ENCODE data around the genes ZNF469 and TRAPPC2L.

GRCh38 chr16:87851243-87852104 lies 17.8 kb downstream of the SLC7A5 start:
- RRBS: 95% methylated on average over 10 of the region's 35 CpGs

GRCh38 chr16:88012988-88013656 lies 61.9 kb downstream of the BANP start:
- RRBS: no CpG with 5 or more reads among the region's 19 CpGs

DNA sequence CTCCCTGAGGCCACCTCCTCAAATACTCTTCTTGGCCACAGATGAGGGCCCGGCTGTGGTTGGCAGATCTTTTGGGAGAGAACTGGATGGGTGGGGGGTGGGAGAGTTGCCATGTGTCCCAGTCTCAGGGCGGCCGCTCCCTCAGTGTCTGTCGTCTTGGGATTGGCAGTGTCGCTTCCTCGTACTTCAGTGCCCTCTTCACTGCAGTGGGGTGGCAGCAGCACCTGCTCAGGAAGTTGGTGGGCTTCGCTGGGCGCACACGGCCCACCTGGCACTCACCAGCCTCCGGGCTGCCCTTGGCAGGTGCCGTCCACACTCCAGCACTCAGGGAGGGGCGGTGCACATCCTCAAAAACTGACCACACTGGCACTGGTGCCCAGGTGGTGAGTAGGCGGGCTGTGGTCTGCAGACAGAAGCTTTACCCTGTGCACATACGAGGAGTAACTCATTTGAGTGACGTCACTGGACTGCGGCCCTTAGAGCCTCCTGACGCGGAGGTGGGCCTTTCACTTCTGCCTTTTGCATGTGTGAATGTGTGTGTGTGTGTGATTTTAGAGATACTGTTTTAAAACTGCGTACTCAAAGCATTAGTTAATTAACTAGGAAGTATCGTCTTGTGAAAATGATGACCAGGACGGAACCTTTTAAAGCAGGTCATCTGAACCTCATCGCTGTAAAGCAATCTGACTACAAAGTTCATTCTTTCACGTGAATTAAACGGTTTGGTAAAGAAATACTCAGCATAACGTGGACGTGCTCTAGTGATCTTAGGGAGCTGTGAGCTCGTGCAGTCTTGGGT lies 94.7 kb downstream of the BANP start:
- RRBS: no CpG with 5 or more reads among the region's 27 CpGs

- RRBS: no CpG with 5 or more reads among the region's 35 CpGs
Measured at GRCh38 chr16:88184525-88185091, 198.2 kb upstream of the ZNF469 start.

GRCh38 chr16:88303893-88304697 lies 78.7 kb upstream of the ZNF469 start:
- RRBS: no CpG with 5 or more reads among the region's 16 CpGs

- RRBS: 27% methylated on average over 21 of the region's 59 CpGs
Measured at GRCh38 chr16:88382726-88383271, at the start of gene ZNF469. Gene ZNF469 (plus strand): TSS chr16:88382959.

- RRBS: no CpG with 5 or more reads among the region's 16 CpGs
Measured at GRCh38 chr16:88467315-88467776, 14.3 kb downstream of the ZFPM1 start.

GRCh38 chr16:88536722-88537270 lies 33.4 kb upstream of the ZC3H18 start:
- RRBS: no CpG with 5 or more reads among the region's 14 CpGs

GRCh38 chr16:88599652-88600613 lies 29.7 kb downstream of the ZC3H18 start:
- RRBS: no CpG with 5 or more reads among the region's 33 CpGs

GRCh38 chr16:88656143-88656698 lies 5.4 kb upstream of the CYBA start:
- RRBS: no CpG with 5 or more reads among the region's 29 CpGs

- RRBS: 5% methylated on average over 7 of the region's 30 CpGs
Measured at GRCh38 chr16:88662180-88662682, 660 bp downstream of the MVD start.

- RRBS: 95% methylated on average over 14 of the region's 48 CpGs
Measured at GRCh38 chr16:88697127-88697838, 8.9 kb downstream of the RNF166 start.

GRCh38 chr16:88737375-88737900 lies 31.1 kb downstream of the CTU2 start:
- RRBS: 3% methylated on average over 14 of the region's 36 CpGs

DNA sequence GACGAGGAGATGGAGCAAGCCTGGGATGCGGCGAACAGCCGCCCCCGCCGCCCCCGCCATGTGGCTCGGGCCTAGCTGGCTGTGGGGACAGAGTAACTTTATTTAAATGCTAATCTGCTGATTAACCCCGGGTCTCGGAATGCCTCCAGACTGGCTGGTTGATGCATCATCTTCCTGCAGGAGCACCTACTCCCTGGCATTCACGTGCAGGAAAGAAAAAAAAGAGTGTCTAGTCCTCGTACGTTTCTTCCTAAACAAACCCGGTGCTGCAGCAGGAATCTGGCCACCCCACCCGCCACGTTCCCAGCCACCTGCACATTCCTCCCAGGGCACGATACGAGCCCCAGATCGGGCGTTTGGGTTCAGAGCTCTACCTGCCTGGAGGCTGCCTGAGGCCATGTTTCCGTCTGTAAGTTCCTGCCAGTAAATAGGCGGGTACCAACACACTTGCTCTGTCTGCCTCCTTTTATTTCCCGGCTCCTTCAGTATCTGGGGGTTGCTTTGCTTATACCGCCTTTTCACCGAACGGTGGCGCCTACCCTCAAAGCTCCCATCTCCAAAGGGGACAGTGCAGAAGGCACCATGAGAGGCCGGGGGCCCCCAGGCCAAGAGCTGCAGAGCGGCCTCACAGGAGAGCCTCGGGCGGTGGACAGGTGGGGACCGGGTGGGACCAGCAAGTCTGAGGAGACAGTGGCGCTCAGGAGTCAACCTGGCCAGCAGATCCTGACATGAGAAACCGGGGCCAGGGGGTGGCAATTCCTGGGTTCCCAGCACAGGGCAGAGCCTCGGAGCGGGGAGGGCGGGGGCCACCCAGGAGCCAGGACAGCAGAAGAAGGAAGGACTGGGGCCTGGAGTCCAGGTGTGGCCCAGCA lies 29.6 kb downstream of the PIEZO1 start:
- RRBS: 97% methylated on average over 7 of the region's 37 CpGs

DNA sequence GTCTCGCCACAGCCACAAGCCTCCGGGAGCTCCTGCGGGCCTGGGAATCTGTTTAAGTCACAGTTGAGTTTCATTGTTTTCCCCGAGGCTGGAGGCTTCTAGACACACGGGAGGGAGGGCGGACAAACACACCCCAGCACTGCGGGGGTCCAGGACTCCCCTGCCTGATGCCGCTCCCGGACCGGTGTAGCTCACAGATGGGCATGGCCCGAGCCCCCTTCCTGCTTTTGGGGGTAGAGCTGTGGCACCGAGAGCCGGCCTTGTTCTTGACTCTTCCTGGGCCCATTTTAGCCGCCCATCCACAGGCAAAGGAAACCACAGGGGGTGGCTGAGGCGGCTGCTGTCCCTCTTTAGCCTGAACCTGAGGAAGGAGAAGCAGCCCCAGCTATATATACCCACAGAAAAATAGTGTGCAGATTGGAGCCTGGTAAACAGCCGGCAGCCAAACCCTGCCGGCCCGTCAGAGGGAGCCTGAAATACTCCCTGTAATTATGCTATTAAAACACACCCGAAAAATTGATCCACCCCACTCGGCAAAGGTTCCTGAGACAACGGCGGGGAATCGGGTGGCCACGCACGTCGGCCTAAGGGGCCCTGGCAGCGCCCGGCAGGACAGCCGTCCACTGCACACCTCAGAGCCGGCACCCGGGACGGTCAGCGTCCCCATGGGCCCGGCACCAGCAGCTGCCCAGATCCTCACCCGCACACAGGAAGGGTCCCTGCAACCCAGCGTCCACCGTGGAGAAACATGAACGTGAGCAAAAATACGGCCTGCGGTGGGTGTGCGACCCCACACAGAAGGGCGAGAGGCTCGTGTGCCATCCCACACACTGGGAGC lies 6.8 kb downstream of the PIEZO1 start:
- RRBS: 85% methylated on average over 4 of the region's 43 CpGs

DNA sequence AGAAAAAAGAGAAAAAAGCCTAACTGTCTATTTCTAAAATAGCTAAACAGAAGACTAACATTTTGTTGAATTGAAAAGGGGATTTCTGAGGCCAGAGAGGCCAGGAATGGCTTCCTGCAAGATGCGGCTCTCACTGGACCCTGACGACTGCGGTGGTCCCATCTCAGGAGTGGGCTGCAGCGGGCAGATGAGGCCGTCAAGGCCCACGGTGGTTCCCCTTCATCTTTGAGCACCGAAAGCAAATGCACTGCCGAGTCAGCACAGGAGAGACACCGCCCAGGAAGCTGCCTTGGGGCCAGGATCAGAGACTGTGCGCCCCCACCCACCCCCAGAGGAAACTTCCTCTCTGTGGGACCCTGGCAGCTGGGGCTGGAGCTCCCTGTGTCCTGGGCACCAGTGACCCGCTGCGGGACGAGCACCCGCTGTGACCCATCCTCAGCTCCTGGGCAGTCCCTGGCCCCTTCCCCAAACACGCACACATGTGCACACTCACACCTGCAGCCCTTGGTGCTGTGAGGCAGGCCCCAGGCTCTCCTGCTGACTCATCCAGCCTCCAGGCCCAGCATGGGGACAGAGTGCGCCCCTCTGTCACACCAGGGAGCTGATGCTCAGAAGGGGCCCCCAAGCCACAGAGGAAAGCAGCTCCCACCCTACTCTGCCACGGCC lies 3.9 kb downstream of the PIEZO1 start:
- RRBS: no CpG with 5 or more reads among the region's 17 CpGs

- RRBS: under 1% methylated on average over 10 of the region's 103 CpGs
Measured at GRCh38 chr16:88856659-88857637, at the start of gene TRAPPC2L. Gene TRAPPC2L (plus strand): TSS chr16:88857127.

- RRBS: 96% methylated on average over 4 of the region's 57 CpGs
Measured at GRCh38 chr16:88881124-88881972, 14.9 kb upstream of the PABPN1L start.

DNA sequence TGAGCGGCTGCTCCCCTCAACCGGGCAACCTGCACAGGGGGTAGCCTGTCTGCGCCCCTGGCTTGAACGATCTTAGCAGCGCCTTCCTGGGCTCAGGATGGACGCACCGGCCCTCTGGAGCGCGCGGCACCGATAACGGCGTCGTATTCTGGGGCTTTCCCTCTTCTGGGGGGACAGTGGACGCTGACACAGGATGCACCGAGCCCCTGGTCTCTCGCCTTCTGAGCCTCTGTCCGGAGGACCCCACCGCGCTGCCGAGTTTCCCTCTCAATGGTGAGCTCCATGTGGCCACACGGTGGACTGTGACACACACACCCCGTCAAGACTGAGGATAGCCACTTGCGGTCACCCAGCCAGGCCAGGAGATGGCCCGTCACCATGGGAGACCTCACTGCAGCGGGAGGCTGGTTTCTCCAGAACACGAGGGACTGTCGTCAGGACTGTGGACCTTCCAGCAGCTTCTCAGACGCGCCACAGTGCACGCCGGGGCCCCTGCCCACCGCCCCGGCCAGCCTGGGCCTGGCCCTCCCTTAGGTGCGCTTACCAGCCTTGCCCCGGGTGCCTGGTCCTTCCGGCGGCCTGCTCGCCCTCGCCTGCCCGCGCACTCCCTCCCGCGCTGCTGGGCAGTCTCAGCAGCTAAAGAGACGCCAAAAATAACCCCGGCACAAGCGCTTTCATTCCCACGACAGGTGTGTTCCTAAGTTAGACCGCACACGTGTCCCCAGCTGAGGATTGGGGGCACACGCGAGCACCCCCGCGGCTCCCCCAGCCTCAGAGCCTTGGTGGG lies 30.0 kb upstream of the PABPN1L start:
- RRBS: 95% methylated on average over 16 of the region's 54 CpGs

DNA sequence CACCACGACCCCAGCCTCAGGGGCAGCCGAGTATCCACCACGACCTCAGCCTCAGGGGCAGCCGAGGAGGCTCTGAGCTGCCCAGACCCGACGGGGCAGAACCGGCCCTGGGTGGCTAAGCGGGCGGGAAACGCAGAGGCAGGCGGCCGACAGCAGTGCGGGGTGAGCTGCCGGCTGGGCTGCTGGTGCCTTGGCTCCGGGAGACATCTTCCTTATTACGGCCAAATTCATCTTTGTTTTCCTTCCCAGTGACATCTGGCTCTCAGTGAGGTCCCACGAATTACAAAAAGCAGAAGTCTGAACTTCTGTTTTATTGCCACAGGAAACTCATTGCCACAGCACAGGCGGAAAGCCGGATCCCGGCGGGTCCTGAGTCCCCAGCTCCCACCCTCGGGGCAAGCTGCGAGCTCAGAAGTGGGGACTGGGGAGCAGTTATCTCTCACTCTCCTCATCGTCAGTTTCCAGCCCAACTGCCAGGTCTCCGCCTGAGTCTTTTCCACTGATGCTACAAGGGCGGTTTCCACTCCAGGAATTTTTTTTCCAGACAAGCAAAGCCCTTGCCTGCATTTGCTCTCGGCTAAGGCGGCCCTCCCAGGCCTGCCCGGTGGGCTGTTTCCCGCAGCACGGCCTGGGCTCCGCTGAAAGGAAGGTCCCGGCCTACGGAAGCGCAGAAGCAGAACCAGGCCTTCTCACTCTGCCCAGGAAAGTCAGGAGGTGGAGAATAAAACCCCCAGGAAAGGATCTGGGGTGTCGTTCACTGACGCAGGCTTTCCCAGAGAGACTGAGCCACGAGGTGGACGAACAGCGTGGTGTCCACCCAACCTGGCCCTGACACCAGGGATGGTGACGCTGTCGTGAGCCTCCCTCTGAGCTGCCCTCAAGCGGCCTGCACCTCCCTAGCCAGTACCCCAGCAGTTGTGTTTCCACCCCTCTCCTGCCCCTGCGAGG lies 40.3 kb downstream of the CBFA2T3 start:
- RRBS: 17% methylated on average over 13 of the region's 44 CpGs

Measured in NB4 (cell line).